SJCRH30 (cell line): Measurements from ENCODE around the genes VGLL3, POU1F1, ZNF654, ARL6 and OR5K4.

DNA sequence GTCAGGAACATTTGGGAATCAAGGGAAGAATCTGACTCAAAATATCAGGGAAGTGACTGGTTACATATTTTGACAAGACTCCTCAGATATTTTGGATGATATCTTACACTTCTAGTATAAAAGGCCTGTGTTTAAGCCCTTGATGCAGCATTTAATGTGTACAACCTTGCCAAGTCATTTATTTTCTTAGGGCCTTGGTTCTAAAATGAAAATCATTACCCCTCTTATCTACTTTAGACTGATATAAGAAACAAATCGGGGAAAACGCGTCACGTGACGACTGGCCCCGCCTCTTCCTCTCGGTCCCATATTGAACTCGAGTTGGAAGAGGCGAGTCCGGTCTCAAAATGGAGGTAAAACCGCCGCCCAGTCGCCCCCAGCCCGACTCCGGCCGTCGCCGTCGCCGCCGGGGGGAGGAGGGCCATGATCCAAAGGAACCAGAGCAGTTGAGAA, 449.9 kb upstream of the FRG2C start:
- RAMPAGE, long total RNA: start-site peak on the plus strand centred at position 316 of the sequence, 54 bp wide, 92 and 34 reads in 2 replicates

DNA sequence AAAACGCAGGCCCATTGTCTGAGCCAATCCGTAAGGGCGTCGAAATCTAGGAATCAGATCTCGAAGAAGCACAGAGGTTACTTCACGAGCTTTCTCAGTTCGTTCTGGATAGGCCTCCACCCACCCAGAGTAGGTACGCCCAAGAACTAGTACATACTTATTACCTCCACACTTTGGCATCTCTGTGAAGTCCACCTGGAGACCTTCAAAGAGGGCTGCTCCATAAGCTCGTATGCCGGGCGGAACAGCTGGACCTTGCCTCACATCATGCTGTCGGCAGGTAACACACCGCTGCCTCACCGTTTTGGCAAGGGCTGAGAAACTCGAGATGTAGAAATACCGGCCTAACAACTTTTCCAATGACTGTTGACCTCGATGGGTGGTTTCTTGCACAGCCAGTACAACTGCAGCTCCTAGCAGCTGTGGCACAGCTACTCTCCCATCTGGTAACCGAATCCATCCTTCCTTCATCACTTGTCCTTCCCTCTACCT, 302.1 kb upstream of the FRG2C start:
- RAMPAGE, long total RNA: no peak

- RAMPAGE, long total RNA: no peak
Measured at GRCh38 chr3:75504555-75505427, 159.3 kb upstream of the FRG2C start.

- RAMPAGE, long total RNA: no peak
Measured at GRCh38 chr3:81162068-81162503, 599.4 kb downstream of the GBE1 start.

DNA sequence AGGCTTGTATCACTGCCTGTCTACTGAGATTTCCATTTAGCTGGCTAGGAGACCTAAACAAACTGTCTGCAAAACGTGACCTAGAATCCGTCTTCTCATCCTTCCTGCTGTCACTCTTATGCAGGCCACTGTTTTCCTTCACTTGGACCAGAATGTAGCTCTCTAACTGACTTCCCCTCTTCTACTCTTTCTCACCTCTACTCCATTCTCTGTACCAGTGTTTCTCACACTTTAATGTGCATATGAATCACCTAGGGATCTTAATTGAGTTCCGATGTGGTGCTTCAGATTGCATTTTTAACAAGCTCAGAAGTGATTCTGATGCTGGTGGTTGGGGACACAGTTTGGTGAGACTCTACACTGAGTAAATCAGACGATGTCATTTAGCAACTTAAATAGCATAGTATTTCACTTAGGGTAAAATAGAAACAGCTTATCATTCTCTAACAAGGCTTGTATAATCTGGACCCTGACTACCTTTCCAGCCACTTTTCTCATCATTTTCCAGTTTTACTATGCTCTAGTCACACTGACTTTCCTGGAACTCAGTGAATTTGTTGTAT, 1.6 kb upstream of the GBE1 start:
- RAMPAGE, long total RNA: no peak

GRCh38 chr3:81788615-81789028, 27.2 kb upstream of the GBE1 start:
- RAMPAGE, long total RNA: no peak

GRCh38 chr3:82461094-82461513, 699.7 kb upstream of the GBE1 start:
- RAMPAGE, long total RNA: no peak

DNA sequence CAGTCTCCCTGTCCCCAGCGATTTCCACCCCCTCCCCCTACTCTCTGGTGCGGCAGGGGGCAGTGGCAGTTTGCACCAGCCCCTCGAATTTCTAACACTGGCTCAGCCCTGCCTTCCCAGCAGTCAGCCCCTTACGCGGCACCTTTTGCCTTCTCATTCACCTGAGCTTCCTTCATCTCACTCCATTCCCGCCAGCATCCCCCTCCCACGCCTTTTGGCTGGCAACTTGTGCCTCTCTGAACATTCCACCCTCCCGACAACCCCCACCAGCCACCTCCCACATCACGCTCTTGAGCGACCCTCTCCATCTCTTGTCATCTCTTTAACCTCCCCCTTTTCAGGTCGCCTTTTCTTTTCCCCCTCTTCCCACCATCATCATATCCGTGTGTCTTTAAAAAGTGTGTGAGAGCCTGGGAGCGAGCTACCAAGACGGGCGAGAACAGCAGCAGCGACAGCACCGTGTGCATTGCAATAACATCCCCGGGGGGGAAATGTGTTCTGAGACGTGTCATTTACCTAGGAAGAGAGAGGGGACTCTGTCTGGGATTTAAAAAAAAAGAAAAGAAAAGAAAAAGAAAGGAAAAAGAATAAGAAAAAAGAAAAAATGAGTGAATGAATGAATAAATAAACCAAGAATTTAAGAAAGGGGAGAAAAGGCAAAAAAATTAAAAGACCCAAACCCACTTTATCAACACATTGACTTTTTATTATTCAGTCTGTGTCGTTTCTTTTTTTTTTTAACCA, 1.1 kb downstream of the CADM2 start:
- RAMPAGE, long total RNA: no peak

DNA sequence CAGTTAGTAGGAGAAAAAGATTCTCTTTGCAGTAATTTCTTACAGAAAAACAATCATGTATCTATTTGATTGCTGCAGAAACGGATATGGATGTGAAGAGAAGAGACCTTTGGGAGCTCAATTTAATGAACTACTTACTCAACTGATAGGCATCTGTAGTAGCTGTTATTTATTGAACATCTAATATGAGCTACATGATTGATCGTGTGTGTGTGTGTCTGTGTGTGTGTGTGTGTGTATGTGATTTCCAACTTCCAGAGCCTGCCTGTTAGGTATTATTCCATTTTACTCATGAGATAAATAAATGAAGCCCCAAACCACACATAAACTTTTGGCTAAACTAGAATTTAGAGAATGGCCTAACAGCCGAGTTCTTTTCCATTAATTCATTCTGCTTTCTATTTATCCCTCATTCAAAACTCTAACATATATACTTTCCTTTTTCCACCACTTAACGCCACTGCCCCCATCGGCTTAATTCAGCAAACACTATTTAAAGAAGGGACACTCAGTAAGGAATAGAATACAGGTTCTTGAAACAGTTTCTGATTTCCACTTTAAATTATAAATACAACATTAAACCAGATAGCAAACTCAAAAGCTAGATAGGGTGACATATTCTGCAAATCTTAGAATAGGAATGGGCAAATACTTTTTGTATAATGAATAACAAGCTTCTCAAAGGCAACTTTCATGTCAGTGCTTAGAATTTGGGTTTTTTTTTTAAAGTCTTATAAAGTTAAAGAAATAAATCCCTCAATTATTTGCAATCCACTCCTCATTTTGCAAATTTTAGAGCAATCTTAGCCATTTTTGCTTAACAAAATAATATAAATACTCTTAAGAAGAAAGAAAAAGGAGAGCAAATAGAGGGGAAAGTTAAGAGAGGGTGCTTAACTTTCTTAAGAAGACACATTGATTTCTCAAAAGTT, 47.9 kb downstream of the VGLL3 start:
- RAMPAGE, long total RNA: no peak

DNA sequence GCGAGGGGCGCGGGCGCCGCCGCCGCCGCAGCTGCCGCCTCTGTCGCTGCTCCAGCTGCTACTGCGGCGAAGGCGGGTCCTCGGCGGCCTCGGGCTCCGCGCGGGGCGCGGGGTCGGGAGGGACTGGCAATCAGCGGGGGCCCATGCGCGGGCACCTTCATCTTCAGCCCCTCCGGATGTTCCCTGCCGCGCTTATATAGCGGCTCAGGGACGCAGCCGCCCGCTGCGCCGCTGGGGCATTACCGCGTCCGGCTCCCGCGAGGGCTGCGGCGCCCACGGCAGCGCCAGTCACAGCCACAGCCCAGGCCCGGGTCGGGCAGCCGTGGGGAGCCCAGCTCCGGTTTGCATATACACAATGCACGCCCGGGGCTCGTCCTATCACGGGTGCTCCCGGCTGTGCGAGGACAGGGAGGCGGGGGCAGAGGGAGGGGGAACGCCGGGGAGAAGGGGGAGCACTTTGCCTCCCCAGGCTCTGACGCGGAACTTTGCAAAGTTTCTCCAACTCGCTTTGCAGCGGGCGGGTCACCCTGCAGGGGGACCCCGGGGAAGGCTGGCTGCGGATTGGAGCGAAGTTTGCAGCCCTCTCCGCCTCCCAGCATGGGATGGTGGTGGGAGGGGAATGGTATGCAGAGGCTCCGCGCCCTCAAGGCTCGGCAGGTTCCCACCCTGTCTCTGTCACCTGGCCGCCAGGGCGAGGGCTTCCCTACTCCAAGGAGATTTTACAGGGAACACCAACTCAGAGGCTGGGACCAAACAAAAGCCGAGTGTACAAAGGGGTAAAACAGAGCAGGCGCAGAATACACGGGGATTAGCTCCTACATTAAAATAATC, at the start of gene VGLL3:
Gene VGLL3, minus strand, starts transcription at position 352 of the 831 bp plus-strand sequence.
- RAMPAGE, long total RNA: no peak

DNA sequence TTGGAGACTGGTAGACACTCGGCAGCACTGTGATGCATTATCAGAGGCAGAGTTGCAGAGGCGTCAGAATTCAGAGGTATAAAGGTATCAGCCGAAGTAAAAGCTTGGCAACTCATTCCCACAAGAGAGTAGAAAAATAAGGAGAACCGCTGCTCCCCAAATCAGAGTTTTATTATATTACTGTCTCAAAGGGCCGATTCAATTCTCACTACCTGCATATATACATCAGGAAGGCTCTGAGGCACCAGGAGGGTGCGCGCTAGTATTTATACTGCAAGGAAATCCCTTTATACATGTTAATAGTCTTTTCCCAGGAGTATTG, at the start of gene POU1F1:
Gene POU1F1, minus strand, starts transcription at position 238 of the 322 bp plus-strand sequence.
- RAMPAGE, long total RNA: no peak

GRCh38 chr3:88059117-88059940, at the start of gene ZNF654:
Gene ZNF654, plus strand, starts transcription at chr3:88059255.
- RAMPAGE, long total RNA: no peak

DNA sequence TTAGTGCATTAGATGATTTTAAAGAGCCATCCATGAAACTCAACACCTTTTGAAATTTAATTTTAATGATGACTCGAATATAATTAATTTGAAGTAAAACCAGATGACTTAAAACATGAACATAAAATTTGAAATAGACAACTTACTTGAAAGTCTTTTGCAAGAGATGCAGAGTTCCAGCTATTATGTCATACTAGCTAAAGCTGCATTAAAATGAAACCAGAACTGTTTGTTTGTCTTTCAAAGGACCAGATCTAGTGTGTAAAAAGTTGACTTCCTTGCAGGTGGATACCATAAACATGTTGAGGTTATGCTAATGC, 586.2 kb downstream of the EPHA3 start:
- RAMPAGE, long total RNA: no peak

- RAMPAGE, long total RNA: no peak
Measured at GRCh38 chr3:93979588-93980056, 333 bp upstream of the ARL13B start.

GRCh38 chr3:94648250-94648681, 585.4 kb downstream of the NSUN3 start:
- RAMPAGE, long total RNA: no peak

GRCh38 chr3:95120853-95121344, 1058.0 kb downstream of the NSUN3 start:
- RAMPAGE, long total RNA: no peak

DNA sequence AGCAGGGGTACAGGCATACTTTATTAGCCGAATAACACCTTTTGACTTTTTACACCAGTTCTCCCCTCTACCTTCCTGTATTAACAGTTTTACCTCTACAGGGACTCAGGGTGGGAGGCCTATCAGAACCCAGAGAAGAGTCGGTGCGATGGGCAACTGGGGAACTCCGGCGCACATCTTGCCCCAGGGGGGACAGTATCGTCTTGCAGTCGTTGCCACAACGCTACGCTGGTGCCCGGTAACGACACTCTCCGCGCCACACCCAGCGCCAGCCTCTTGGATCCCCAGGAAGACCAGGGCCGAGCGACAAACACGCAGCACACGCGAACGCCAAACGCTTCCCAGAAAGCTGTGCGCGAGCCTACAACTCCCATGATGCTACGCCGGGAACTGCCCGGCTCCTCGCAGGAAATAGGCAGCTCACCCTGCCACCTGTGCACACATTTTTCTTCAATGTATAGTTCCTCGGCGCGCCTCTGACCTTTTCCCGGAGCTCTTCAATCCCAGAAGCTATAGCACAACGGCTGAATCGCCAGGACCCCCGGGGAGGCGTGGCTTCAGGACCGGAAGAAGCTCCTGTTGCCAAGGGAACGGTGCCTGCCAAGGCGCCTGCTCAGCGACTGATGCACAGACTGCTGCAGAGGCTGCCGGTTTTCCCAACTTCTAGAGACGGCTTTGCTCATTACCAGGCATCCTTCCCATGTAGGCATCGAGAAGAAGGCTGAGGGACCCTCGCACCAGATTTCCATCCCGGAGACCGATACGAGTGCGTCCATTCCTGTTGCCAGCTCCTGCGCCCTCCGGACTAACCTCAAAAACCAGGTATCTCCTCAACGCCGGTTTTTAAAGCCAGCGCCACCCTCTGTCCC, at the start of gene ARL6:
Gene ARL6, plus strand, starts transcription at position 603 of the 869 bp plus-strand sequence.
- RAMPAGE, long total RNA: start-site peak on the plus strand centred at position 599 of the sequence, 27 bp wide, 36 and 20 reads in 2 replicates

GRCh38 chr3:97910009-97910489, 62.2 kb downstream of the RIOX2 start:
- RAMPAGE, long total RNA: no peak

DNA sequence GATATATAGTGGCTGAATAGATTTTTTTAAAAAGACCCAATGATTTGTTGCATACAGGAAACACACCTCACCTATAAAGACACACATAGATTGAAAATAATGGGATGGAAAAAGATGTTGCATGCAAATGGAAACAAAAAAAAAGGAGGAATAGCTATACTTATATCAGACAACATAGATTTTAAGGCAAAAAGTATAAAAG, 17.1 kb downstream of the OR5H2 start:
- RAMPAGE, long total RNA: no peak

GRCh38 chr3:98353641-98354051, at the start of gene OR5K4:
Gene OR5K4, plus strand, starts transcription at chr3:98353854.
- RAMPAGE, long total RNA: no peak